Ascending aorta (tissue), 1 donor: ENCODE measurements around a stretch of chr5.

GRCh38 chr5:88824732-88825254, 58.2 kb downstream of the MEF2C start:
- PRO-cap = no peak

DNA sequence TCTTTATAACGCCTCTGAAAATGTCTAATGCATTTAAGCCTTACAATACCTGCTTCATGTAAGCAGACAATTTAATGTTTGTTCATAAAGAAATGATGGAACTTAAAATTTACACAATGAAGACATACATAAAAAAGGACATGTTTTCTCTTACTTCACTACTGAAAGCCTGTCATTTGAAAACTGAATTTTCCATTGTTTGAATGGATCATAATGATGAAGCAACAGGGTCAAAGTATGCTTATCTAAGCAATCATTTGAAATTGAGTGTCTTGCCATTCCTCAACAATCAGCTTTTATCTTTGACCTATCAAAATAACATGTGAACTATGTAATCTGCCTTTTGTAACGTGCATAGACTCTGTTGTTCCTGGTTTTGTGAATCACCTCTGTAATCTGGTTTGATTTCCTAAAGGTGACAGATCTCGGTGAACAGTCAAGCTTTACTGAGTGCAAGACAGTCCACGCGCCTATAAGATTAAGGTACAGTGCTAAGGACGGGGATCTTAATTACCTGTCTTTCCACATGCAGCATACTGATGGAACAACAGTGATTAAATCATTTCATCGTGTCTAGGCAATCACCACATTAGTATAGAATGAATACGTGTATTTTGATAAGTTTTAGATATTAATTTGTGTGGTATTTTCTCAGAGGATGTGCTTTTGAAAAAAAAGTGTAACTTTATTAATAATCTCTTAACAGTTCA, 3.2 kb downstream of the MEF2C start:
- PRO-cap = no peak

GRCh38 chr5:88889625-88890269, 6.8 kb upstream of the MEF2C start:
- PRO-cap = no peak

- PRO-cap = unidirectional peak, plus-strand start at chr5:89388973
Measured at GRCh38 chr5:89388683-89389088, 505.7 kb upstream of the MEF2C start.

- PRO-cap = no peak
Measured at GRCh38 chr5:89396576-89397230, 513.7 kb upstream of the MEF2C start.

GRCh38 chr5:90073387-90074127, 336.0 kb downstream of the CETN3 start:
- PRO-cap = no peak

- PRO-cap = no peak
Measured at GRCh38 chr5:90408412-90408945, 1.1 kb downstream of the CETN3 start.

DNA sequence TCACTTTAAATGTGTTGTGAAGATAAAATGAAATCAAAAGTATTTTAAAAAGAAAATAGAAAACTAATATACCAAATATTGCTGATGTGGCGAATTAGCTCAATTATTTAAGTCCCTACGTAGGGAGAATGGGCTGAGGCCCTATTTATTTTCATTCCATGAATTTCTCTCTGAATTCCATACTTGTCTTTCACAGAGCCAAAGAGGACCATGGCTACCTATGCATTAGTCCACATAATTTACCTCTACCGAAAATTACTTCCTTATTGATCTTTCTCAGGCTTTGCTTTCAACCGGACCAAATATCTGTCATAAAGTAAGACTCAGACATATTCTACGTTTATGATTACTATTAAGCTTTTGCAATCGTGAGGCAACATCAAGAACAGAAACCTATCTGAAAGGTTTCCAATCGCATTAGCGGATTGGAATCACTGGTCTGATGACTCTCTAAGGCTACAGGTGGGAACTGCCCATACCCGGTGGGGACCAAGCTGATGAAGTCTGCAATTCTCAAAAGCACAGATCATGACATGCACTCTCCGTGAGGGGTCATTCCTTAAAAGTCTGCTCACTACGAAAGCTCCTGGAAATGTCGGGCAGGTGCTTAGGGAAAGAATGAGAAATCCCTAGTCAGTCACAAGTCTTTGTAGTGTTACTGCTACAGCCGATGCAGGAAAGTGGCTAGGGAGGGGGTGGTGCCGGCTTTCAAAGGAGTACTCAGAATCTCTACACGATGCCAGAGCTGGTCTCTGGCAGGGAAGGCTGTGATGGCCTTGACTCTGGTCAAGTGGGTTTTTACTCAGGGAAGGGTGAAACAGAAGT, 1.5 kb downstream of the MBLAC2 start:
- PRO-cap = no peak

DNA sequence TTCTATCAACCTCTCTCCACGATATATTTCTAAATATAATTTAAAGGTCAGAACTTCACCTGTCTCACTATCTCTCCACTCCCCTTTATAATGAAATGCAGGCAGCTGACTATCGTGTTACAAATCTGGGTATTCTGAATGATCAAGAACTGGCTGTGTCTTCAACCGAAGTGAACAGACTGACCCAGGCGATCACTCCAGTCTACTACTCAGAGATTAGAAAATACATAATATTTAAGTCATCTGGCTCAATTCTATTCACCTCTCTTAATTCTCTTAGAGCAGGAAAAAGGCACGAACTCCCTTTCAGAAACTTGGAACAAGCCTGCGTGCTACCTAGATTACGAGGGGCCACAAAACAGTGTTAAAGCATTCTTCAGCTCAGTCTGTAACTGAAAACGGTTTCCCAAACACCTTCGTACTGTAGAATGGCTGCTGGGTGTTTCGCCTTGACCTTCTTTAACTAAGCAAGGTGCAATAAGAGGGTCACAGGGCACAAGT, 896 bp downstream of the LYSMD3 start:
- PRO-cap = no peak

GRCh38 chr5:90530469-90530770, 1.0 kb upstream of the LYSMD3 start:
- PRO-cap = no peak

GRCh38 chr5:90872862-90873514, 314.4 kb downstream of the ADGRV1 start:
- PRO-cap = no peak

GRCh38 chr5:90917837-90918358, 359.3 kb downstream of the ADGRV1 start:
- PRO-cap = no peak

- PRO-cap = no peak
Measured at GRCh38 chr5:91150085-91150829, 232.9 kb downstream of the ARRDC3 start.

DNA sequence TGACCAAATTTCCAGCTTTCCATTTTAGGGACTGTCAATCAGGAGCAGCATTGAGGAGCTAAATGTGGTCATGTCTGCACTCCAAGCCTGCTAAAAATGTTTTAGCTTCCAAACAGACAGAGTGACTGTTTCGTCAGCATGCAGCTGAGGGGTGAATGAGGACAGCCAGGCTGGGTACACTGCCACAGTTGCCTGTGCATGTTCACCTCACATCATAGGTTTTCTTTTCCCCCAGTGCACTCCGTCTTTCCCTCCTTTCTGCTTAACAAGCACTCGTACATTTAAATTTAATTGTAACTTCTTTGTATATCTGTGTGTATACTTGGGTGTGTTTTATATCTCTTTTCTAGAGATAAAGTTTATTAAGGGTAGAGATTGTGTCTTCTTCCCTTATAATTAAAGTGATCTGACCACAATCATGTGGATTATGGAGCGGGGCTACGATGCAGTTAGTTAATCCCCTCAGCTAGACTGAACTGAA, 138.0 kb downstream of the ARRDC3 start:
- PRO-cap = no peak

DNA sequence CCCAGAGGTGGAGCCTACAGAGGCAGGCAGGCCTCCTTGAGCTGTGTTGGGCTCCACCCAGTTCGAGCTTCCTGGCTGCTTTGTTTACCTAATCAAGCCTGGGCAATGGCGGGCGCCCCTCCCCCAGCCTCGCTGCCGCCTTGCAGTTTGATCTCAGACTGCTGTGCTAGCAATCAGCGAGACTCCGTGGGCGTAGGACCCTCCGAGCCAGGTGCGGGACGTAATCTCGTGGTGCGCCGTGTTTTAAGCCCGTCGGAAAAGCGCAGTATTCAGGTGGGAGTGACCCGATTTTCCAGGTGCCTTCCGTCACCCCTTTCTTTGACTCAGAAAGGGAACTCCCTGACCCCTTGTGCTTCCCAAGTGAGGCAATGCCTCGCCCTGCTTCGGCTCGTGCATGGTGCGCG, 815.8 kb upstream of the ARRDC3 start:
- PRO-cap = no peak

- PRO-cap = no peak
Measured at GRCh38 chr5:92939431-92939839, 643.6 kb upstream of the NR2F1 start.

DNA sequence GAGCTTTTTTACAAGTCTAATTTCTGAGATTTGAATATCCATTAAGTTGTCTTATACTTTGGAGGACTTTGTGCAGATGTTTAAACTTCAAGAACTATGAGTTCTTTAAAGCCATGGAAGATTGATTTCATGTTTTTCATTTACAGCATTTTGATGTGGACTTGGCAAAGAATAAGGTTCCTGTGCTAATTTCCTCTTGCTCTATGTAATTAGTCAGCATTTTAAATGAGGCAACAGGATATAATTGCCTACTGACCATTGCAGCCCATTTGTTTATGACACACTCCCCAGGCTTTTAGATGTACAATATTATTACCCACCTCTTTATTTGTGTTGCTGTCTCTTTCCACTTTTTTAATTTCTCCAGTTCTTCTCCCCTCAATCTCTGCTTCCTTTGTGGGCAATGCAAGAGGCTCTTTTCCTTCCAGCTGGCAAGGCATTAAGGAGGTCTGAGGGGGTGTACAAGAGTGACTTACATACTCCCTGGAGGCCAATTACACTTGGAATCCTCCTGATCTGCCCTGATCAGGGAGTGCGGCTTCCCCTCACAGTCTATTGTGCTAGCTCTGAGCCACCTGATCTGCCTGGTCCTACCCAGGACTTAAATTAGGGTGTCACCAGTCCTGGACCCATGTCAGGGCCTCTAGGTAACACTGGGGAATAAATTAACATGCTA, 420.8 kb upstream of the NR2F1 start:
- PRO-cap = no peak

DNA sequence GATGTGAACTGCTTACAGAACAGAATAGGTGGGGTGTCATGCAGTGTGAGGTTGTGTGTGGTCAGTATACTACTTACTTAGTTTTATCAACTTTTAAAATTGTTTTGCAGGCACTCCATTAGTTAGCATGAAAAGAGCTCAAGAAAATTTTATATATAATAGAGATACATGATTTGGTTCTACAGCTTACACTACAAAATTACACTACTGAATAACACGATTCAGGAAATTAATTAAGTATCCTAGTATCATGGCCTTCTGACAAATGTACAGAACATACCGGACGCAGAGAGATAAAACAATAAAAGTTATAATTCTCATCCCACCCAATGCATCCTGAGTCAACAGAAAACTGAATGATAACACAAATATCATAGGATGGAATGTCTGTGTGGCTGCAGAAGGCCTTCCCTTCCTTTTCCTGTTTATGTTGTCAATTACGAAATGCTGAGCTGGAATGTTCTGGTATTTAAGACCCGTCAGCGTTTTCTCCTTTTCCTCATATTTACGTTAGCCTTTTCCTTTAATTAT, 223.9 kb upstream of the NR2F1 start:
- PRO-cap = no peak

DNA sequence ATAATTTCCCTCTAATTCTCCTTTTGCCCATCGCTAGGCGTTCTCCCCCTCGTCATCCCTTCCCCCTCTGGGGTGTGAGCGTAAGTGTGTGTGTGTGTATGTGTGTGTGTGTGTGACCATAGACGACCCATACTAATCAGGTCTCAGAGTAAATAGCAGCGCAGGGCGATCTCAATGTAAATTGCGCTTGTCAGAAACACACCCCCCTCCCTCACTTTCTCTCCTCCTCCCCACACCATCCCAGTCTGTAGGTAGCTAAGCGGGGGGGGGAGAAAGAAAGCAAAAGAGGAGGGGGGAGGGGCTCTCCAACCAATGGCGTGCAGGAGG, 371 bp upstream of the NR2F1 start:
- PRO-cap = no peak

DNA sequence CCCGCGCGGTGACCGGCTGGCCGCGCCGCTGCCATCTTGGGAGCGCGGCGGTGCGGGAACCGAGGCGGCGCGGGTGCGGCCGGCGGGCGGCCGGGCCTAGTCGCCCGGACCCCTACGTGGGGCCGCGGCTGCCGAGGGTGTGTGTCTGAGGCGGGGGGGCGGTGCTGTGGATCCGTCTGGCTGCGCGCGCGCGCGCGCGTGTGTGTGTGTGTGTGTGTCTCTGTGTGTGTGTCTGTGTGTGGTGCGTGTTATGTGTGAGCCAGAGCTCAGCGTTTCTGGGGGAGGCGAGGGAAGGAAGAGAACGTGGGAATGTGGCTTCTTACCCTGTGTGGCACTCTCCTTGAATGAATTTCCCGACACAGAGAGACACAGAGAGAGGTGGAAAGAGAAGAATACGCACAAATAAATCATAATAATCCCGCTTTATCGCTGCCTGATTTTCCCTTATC, 5.6 kb downstream of the NR2F1 start:
- PRO-cap = no peak